ENCODE measurements around the gene CDK9.

- PRO-cap, 7 experiments = no peak in any of the 7 experiments
Measured at GRCh38 chr9:125785466-125786815, 38.8 kb downstream of the PBX3 start.

DNA sequence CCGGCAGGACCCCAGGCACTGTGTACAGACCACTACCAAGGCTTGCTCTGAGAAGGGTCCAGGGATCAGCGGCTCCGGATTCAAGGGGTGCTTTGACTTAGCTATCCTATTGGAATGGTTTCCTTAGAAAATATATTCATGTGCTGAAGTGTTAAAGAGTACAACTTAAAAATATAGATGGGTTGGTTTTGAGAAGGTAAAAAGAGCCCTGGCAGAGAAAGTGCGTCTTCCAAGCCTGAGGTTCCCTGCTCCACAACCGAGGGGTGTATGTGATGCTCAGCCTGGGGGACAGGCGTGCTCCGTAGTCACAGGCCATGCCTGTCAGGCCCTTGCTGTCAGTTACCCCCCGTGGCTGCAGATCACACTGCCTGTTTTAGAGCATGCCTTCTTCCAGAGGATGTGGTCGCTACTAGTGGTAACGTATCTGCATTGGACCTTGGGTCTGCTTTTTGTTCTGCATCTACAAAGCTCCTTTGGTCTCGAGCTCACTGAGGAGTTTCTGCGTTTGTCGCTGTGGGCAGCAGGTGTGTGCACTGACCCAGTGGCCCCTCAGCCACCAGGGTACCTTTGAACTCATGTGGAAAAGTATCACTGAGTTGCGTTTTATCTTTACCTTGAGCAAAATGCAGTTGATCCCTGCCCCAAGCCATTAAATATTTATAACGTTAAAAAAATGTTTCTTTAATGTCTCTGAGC is 142.8 kb downstream of the MVB12B start:
- PRO-cap, 7 experiments = peak in 2 of 7 experiments; most common plus-strand start position 491 of the sequence (in 2); most common minus-strand start position 254 of the sequence (in 1)

- PRO-cap, 7 experiments = no peak in any of the 7 experiments
Measured at GRCh38 chr9:126587140-126587605, 26.6 kb upstream of the LMX1B start.

- PRO-cap, 7 experiments = peak in 1 of 7 experiments; most common minus-strand start chr9:126635765 (in 1)
Measured at GRCh38 chr9:126635617-126636008, 21.9 kb downstream of the LMX1B start.

DNA sequence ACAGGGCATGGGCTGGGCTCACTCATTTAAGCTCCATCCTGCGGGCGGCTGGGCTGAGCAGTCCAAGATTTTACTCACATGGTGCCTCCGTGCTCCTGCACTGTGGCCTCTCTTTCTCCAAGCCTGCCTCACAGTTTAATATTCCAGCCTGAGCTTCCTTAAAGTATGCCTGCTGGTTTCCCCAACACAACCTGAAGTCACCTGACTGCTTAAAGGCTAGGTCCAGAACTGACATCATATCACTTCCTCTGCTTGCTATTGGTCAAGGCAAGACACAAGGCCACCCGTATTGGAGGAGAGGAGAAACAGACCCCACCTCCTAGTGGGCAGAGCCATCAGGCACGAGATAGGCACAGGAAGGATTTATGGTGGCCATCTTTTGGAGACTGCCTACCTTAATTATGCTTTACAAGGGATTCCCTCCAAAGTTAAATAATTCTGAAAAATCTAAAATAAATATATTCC is 41.5 kb upstream of the ZBTB43 start:
- PRO-cap, 7 experiments = no peak in any of the 7 experiments

DNA sequence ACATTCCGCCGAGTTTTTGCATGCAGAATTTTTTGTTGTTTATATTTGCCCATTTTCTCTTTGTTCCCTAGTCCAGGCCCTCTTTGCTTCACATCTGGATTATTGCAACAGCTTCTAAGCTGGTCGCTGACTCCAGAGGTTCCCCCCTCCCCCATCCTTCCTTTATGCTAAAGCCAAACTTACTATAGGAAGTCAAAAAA is 1.2 kb downstream of the ZBTB34 start:
- PRO-cap, 7 experiments = no peak in any of the 7 experiments

- PRO-cap, 7 experiments = no peak in any of the 7 experiments
Measured at GRCh38 chr9:126862325-126862915, 2.0 kb downstream of the ZBTB34 start.

GRCh38 chr9:127090536-127091200 is 31.8 kb downstream of the ANGPTL2 start:
- PRO-cap, 7 experiments = no peak in any of the 7 experiments

DNA sequence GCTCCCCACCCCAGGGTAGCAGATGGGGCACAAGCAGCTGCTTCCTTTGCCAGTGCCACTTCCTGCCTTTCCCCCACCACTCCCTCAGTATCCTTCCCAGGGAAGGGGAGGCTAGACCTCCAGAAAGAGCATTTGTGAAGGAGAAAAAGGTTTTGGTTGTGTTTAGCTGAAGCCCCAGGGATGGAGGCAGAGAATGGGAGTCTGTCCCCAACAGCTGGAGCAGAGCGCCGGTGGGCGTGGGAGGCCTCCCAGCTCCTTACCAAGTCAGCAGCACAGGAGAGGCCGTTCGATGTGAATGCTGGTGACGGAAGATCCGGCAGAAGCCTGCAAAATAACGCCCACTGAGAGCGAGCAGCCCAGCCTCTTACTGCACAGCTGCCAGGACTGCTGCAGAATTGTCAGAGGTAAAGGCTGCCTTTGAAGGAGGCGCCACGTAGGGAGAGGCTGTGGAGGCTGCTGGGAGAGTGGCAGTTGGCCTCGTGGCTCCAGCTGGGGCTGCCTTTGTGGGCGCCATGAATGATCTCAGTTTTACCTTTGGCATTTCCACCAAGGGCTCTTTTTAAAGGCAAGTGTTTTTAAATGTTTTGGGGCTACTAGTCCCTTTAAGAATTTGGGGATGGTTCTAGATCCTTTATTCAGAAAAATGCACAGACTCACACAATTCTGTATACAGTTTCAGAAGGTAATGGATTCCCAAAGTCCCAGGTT is 26.2 kb downstream of the ANGPTL2 start:
- PRO-cap, 7 experiments = no peak in any of the 7 experiments

- PRO-cap, 7 experiments = no peak in any of the 7 experiments
Measured at GRCh38 chr9:127141131-127141717, 18.8 kb upstream of the ANGPTL2 start.

- PRO-cap, 7 experiments = no peak in any of the 7 experiments
Measured at GRCh38 chr9:127159122-127159948, 36.9 kb upstream of the ANGPTL2 start.

GRCh38 chr9:127224093-127224751 is 40.4 kb upstream of the GARNL3 start:
- PRO-cap, 7 experiments = peak in 4 of 7 experiments; most common plus-strand start chr9:127224471 (in 3)

GRCh38 chr9:127303727-127304303 is 39.2 kb downstream of the GARNL3 start:
- PRO-cap, 7 experiments = no peak in any of the 7 experiments

DNA sequence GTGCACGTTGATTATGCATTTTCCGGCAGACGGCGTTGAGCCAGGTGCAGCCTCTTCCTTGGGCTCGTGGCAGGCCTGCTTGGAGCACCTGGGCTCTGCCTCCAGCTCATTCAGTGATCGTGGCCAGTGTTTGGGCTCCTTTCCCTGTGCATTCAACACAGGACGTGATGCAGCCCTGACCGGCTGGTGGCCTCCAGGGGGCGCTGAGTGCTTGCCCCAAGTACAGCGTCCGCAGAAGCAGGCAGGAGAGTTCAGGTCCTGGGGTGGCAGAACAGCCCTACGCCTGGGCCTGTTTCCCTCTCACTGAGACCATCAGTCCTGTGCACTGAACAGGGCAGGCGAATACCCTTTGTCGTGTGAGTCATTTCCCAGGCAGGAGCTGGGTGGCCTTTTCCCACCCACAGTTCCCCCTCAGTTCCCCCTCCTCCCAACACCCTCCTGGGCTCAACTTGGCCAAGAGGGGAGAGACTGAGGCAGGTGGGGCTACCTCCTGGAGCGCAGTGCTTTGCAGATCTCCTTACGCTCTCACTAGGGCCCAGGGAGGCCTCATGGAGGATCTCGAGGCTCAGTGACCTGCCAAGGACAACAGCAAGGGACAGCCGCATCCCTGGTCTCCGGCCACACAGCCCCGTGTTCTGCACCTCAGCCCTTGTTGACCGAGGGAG is 52.8 kb downstream of the LRSAM1 start:
- PRO-cap, 7 experiments = no peak in any of the 7 experiments

- PRO-cap, 7 experiments = no peak in any of the 7 experiments
Measured at GRCh38 chr9:127543602-127543939, 25.3 kb downstream of the NIBAN2 start.

- PRO-cap, 7 experiments = no peak in any of the 7 experiments
Measured at GRCh38 chr9:127549743-127550464, 19.0 kb downstream of the NIBAN2 start.

- PRO-cap, 7 experiments = peak in 7 of 7 experiments; most common plus-strand start chr9:127570238 (in 3); most common minus-strand start chr9:127570102 (in 7)
Measured at GRCh38 chr9:127569881-127570483, 1.1 kb upstream of the NIBAN2 start.

DNA sequence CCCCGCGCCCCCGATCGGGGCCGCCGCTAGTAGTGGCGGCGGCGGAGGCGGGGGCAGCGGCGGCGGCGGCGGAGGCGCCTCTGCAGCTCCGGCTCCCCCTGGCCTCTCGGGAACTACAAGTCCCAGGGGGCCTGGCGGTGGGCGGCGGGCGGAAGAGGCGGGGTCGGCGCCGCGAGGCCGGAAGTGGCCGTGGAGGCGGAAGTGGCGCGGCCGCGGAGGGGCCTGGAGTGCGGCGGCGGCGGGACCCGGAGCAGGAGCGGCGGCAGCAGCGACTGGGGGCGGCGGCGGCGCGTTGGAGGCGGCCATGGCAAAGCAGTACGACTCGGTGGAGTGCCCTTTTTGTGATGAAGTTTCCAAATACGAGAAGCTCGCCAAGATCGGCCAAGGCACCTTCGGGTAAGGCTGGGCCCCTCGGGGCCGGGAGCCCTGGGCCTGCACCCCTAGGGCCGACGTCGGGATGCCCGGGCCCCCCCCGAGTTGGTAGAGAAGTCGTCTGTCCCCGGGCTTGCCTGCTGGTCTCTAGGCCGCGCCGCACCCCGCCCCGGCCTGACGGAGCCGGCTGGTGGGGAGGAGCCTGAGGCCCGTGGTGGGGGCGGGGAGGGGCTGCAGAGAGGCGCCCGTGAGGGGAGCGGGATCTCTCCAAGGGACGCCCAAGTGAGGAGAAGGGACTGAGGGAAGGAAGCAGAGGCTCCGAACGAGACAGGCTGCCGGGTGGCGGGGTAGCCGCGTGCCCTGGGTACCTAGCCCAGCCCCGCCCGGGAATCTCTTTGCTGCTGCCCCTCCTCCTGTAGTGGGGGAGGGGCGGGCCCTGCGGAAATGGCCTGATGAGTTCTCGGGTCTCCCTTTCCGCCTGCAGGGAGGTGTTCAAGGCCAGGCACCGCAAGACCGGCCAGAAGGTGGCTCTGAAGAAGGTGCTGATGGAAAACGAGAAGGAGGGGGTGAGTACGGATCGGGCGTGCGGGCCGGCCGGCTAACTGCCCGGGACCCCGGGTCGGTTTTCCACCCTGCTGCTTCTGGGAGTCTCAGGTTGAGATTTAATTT is at the start of gene CDK9:
Gene CDK9, plus strand, starts transcription at position 190 of the 1,041 bp plus-strand sequence.
- PRO-cap, 7 experiments = peak in 7 of 7 experiments; most common plus-strand start position 226 of the sequence (in 7); most common minus-strand start position 108 of the sequence (in 6)

GRCh38 chr9:127806894-127807710 is 4.4 kb downstream of the FPGS start:
- PRO-cap, 7 experiments = no peak in any of the 7 experiments

DNA sequence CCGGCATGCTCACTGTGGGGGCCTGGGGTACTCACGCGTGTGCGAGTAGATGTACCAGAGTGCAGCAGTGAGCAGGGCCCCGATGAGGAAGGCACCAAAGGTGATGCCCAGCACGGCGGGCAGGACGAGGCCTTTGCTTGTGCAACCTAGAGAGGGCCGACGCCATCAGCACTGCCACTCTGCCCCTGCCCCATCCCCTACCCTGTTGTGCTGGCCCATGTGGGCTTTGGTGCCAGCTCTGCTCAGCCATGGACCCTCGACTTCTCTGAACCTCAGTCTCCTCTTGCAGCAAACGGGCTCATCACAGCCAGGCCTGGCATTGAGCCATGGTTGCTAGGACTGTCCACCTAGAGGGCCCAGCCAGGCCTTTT is 13.2 kb downstream of the FPGS start:
- PRO-cap, 7 experiments = no peak in any of the 7 experiments